Placental epithelial cell (primary cell): ENCODE data around the genes B3GNT6, OMP and KCTD21.

- CAGE, long polyA plus RNA, result no peak
Measured at GRCh38 chr11:76631781-76632359, 38.7 kb downstream of the LRRC32 start.

DNA sequence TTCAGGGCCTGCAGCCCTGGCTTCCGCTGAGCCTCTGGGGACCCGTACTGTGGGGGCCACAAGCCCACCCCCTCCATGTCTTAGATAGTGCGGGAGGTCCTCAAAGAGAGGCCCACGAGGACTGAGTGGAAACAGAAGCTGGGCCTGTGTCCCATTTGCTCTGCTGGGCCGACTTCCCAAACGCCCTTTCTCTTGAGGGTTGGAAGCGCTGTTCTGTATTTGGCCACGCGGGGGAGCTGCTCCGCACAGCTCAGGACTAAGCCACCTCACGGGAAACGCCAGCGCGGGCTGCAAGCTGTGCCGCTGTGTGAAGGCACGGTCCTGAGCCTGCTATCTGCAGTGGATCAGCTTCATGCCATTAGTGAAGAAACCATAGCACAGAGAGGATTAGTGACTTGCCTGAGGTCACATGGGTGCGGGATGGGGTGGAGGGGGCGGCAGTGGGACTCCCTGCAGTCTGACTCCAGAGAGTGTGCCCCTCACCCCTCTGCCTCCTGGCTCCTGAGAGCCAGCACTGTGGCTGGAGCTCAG is 51.2 kb upstream of the LRRC32 start:
- CAGE, long polyA plus RNA, result no peak

DNA sequence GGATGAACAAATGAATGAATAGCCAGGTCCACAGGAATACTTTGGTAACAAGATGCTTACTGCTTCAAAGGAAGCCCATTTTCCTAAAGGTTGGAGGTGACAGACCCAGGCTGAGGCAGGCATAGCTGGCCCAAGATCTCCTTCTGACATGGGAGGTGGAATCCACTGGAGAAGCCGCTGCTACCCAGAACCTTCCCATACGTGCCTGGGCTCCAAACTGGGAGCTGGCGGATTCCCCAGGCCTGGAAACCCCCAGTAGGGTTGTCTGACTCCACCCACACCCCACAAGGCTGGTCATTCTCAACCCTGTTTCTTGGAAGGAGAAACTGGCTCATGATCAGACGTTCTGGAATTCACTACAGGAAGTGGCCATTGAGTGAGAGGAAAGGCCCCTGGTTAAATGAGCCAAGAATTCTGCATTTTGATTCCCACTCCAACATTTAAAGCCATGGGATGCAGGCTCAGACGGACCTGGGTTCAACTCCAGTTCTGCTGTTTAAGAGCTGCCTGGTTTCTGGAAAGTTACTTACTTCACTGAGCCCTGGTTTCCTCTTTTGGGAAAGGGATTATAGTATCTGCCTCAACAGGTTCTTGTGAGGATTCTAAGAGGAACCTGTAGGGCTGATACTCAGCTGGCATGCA is 19.5 kb upstream of the TSKU start:
- CAGE, long polyA plus RNA, result no peak

GRCh38 chr11:76919825-76920756 is 59.4 kb downstream of the ACER3 start:
- CAGE, long polyA plus RNA, result no peak

DNA sequence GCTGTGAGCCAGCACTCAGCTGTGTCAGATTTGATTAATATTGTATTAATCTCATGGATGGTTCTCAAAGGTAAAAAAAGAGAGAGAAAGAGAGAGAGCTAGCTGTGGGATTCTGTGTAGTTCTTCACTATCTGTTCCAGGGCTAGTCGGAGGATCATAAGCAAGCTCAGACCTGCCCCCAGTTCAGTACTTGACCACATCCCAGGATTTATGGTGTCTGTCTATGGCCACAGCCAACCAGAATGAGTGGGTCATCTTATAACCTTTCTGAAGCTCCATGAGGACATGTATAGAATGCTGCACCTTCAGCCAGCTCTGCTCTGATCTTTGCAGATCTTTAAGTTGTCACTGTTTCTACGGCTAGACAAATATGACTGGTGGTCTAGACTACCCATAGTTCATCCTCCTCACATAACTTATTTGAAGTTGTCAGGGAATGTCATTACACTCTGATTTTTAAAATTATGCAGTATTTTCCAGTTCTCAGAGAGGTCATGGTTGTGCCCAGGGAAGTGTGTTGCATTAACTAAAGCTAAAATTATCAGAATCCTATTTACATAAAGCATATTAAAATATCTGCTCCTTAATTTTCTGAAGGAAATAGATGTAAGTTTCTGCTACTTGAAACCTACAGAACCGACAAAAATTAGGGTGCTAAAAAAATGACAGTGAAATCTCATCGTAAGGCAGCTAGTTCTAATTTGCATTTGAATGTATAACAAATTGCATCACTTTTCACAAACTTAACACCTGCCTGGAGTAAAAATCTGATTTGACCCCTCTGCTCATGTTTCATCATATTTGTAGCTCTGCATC is 13.2 kb upstream of the B3GNT6 start:
- CAGE, long polyA plus RNA, result no peak

GRCh38 chr11:77034130-77034535 is at the start of gene B3GNT6:
TSS of gene B3GNT6 (plus strand) at chr11:77034398.
- CAGE, long polyA plus RNA, result no peak

DNA sequence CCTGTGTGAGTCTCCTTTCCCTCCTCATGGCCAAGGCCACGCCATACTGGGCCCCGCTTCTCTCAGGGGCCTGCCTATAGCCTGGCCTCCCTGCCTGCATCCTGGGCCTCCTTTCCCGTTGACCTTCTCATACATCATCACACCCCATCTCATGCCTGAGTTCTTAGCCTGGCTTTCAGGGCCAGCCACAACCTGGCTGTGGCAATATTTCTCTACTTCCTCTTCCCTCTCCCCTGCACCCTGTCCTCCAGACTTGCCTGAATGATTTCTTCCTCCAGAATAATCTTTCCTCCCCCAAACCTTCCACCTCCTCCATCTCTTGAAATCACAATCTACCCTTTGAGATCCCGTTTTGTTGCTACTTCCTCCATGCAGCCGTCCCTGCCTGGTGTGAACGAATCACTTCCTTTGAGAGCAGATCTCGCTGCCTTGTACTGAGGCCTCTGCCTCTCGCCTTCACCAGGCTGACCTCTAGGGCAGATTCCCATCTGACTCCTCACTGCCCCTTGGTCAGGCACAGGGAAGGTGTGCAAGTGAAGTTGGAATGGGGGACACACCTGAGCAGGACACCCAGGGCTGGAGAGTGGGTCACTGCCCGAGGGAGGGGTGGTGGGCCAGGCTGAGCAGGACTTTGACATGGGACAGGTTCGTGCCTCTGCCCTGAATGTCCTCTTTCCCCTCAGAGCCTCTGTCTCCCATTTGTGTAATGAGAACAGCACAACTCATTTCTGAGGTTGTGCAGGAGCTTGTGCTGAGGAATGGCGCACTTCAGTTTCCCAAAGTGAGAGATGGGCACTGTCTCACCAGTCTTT is 5.4 kb downstream of the CAPN5 start:
- CAGE, long polyA plus RNA, result no peak

DNA sequence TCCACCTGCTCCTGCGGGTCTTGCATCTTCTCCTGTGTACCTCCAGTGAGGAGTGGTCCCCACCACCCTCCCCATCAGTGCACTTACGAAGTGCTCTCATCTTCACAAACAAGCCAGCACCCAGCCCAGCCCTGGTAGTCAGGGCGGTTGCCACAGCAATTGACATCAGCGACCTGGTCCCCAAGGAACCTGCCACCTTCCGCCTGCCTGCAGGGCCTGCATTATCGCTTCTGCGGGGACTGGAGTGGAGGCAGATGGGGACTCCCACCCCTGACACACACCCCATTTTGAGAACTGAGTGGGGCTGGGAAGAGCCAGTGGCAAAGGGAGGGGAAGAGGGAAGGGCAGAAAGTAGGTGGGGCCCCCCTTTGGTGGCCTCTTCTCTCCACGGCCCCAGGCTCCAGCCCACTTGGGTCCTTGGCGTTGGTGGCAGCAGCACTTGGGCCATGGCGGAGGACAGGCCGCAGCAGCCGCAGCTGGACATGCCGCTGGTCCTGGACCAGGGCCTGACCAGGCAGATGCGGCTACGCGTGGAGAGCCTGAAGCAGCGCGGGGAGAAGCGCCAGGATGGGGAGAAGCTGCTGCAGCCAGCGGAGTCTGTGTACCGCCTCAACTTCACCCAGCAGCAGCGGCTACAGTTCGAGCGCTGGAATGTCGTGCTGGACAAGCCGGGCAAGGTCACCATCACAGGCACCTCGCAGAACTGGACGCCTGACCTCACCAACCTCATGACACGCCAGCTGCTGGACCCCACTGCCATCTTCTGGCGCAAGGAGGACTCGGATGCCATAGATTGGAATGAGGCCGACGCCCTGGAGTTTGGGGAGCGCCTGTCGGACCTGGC is at the start of gene OMP:
TSS of gene OMP (plus strand) at position 447 of the 844 bp plus-strand sequence.
- CAGE, long polyA plus RNA, result no peak

DNA sequence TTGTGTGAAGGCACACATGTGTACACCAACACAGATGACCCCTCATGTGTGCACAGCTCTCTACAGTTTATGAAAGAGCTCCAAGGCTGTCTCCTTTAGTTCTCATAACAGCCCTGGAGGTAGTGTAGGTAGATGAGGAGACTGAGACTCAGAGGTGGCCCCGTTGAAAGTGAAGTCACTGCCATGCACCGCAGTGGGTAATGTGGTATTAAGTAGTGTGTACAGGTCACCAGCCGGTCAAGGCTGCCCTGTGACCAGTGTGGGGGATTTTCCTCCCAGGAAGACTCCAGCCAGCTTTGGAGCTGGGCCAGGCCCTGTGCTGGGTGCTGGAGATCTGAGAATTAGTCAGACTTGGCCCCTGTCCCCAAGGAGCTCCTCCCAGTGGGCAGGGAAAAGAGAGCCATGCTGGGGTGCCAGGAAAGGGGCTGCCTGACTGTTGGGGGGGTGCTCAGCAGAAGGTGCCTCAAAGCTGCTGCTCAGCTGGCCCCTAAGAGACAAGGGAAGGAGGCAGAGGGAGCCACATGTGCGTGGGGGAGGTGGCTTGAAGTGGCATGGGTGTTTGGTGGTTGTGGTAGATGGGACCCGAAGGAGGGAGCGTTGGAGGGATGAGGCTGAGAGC is 5.4 kb downstream of the OMP start:
- CAGE, long polyA plus RNA, result no peak

- CAGE, long polyA plus RNA, result no peak
Measured at GRCh38 chr11:77122385-77122722, 5.7 kb upstream of the MYO7A start.

DNA sequence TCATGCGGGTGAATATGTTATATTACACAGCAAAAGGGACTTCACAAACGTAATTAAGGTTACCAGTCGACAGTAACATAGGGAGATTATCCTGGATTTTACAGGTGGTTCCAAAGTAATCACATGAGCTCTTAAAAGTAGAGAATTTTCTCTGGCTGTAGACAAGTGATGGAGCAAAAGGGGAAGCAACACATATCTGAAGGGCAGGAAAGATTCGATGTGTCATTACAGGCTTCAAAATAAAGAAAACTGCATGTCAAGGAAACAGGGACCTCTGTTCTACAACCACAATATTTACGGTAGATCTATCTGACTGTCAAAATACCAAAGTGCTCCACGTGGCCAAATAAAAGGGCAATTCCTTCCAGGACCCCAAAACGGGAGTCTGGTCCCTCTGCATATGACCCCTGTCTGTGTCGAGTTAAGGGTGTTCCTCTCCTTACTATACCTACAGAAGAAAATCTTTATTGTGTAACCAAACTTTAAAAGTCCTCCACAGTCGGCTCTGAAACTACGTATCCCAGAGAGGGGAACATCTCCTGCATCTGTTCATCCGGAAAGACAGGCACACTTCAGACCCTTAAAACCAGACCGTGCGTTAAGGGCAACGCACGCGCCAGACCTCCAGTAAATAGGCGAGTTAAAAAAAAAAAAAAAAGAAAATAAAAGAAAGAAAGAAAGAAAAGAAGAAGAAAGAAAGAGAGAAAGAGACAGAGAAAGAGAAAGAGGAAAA is 826 bp downstream of the CLNS1A start:
- CAGE, long polyA plus RNA, result no peak

DNA sequence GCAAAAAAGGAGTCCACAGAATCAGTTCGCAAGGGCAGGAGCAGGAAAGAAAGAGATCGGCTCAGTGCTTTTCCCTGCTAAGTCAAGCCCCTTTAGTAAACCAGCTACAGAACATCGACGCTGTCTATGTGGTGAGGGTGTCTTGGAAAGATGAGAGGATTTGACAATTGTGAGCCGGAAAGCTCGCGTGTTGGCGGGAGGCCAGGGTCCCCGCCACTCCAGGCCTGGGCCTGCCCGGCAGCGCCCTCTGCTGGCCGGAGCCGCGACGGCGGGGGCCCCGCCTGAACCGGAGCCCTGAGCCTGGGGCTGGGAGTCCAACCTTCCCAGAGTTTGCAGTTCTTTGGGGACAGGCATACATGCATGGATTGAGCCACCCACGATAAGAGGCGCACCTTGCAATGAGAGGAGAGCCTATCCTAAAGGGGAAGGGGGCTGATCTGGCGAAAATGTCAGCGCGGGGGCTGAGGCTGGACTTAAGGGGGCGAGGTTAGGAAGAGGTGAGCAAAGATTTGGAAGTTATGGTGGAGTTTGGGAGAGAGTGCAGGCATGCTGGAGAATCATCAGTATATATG is 17.4 kb upstream of the THRSP start:
- CAGE, long polyA plus RNA, result no peak

DNA sequence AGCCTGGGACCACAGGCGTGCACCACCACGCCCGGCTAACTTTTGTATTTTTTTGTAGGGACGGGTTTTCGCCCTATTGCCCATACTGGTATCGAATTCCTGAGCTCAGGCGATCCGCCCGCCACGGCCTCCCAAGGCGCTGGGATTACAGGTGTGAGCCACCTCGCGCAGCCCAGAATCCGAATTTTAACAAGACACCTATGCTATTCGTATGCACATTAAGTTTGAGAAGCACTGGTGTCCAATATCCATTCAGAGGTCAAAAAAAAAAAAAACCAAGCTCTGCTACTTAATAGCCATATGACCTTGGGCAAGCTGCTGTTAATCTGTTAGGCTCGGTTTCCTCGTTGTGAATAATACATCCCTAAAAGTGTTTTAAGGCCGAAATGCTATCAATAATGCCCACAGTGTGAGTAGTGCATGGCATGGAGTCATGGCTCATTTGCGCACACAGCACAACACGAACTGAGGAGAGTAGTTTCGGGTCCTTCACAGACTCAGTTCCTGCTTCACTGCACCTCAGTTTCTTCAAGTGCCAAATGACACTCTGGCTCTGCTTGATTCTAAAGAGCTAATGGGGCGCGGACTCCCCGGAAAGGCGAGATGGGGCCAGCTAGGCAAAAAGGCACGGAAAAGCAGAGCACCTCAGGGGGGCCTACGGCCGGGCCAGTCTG is 672 bp downstream of the NDUFC2 start:
- CAGE, long polyA plus RNA, result no peak

GRCh38 chr11:78156211-78157081 is 17.0 kb upstream of the ALG8 start:
- CAGE, long polyA plus RNA, result no peak

DNA sequence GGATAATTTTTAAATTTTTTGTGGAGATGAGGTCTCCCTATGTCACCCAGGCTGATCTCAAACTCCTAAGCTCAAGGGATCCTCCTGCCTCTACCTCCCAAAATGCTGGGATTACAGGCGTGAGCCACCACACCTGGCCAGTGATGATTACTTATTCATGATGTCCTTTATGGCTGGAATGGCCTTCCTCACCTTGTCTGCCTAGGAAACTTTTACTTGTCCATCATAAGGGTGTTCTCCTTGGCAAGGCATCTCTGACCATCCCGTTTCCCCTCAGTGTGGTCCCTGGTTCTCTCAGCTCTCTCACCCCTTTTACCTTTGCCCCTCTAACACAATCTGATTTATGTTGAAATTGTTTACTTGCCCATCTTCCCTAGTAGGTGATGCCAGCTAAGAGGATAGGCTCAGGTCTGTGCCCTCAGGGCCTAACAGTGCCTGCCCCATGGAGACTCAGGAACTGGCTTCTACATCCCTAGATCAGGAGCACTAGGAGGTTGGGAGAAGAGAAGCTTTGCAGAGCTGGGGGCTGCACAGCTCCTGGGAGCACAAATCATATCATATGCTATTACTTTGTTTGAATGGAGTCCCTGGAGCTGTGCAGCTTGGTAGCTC is 21.1 kb upstream of the ALG8 start:
- CAGE, long polyA plus RNA, result no peak

- CAGE, long polyA plus RNA, result no peak
Measured at GRCh38 chr11:78168123-78168477, 20.3 kb downstream of the KCTD21 start.

GRCh38 chr11:78168532-78169740 is 19.5 kb downstream of the KCTD21 start:
- CAGE, long polyA plus RNA, result no peak

DNA sequence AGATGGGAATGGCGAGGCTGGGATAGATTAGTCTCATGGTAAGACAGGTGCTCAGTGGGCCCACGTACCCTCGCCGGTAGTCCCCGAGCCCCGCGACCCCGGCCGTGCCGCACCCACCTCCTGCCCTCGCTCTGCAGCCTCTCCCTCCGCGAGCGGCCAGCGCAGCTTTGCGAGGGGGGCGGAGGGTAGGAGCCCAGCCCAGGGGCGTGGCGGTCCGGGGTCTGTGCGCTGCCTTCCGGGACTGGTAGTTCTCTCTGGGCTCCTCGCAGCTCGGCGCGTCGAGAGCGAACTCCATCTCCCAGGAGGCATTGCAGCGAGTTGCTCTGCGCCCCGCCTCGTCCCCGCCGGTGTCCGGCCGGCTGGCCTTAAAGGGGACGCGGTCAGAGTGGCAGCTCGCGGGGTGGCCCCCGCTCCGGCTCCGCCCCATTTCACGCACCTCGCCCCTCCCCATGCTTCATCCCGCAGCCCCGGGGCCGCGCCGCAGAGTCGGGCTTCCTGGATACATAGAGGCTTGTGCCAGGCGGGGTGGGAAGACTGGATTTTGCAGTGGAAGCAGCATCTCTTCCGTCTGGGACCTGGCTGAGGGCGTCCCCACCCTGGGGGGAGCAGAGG is at the start of gene KCTD21:
TSS of gene KCTD21 (minus strand) at position 171 of the 612 bp plus-strand sequence.
- CAGE, long polyA plus RNA, result no peak

GRCh38 chr11:78304361-78305145 is 113.1 kb downstream of the GAB2 start:
- CAGE, long polyA plus RNA, result no peak

DNA sequence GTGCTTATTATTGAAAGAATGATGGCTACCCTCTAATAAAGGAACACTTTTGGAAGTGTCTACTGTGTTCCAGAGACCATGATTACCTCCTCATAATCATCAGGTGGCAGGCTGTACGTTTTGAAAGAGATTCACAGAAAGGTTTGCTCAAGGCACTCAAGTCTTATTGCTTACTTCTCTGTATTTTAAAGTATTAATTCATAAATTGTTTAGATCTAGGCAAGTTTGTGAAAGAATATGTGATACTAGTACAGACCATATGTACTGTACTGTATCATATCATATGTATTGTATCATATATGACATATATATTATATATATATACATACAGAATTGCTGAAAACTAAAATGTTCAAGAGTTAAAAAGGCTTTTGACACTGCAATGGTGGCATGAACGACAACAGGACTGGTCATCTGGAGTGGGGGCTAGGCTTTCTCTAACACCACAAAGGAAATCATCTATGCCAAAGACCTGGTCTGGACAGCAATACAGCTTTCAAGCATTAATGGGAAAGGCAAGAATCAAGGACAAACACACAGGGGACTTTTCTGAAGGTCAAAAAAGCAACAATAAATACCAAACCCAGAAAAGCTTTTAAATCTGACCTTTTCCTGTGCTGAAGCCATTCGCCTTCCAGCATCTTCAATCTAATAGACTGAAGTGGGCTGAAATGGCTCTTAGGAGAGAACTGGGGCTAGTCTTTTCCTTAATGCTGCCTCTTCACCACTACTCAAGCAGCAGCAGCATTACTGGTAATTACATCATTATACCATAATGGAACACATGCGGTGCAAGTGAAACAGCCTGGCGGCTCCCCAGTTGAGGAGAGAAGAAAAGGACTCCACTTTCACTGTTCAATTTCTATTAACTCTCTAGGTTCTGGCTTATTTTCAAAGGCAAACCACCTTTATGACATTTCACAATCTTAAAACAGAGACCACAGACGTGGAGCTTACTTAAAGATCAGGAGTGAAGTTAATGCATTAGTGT is 63.2 kb downstream of the GAB2 start:
- CAGE, long polyA plus RNA, result no peak